Monocyte (primary cell): ENCODE results near the genes PLCL1 and SGO2.

GRCh38 chr2:197693330-197693709 is 11.8 kb upstream of the MARS2 start:
- PRO-cap, 2 experiments, result no peak in any of the 2 experiments

DNA sequence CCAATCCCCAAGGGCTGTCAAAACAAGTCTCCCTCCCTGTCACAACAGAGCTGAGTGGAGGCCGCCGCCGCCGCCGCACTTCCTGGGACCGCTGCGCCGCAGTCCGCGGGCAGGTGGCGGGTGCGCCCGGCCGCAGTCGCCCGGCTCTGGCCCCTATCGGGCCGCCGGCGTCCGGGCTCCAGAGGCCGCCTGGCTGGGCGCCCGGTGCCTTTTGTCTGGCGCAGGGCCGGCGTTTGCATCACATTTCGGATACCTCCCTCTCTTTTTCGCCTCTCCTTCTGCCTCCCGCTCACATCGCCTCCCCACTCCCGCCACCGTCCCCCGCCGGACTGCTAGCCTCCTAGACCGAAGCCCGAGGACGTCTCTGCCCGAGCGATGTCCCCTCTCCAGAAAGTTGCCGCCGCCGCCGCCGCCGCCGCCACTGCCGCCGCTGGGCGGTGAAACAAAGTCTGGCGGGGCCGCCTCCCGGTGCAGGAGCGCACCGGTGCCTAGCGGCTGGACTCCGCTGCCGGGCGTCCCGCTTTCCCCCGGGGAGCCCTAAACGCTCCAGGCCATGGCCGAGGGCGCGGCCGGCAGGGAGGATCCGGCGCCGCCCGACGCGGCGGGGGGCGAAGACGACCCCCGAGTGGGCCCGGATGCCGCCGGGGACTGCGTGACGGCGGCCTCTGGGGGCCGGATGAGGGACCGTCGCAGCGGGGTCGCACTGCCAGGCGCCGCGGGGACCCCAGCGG is at the start of gene PLCL1:
TSS of gene PLCL1 (plus strand) at position 47 of the 731 bp plus-strand sequence.
- PRO-cap, 2 experiments, result peak in 2 of 2 experiments; most common plus-strand start position 47 of the sequence (in 2)

DNA sequence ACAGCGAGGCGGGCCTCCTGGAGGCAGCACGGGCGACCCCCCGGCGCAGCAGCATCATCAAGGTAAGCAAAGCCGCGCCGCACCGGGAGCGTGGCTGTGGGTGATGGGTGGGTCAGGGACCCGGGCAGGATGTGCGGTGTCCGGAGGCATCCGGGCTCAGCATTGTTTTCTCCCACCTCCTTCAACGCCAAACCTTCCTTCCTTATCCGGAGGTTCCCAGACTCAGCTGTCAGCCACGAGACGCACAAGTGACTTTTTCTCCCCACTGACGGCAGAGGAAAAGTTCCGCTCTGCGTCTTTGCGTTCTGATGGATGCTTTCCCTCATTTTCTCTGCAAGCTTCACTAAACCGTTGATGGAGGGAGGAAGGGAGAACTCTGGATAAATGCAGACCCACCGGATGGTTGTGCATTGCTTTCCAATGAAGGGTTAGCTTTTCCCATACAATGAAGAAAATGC is 914 bp downstream of the PLCL1 start:
- PRO-cap, 2 experiments, result no peak in any of the 2 experiments

GRCh38 chr2:197847712-197848622 is 43.6 kb downstream of the PLCL1 start:
- PRO-cap, 2 experiments, result no peak in any of the 2 experiments

- PRO-cap, 2 experiments, result peak in 2 of 2 experiments; most common plus-strand start chr2:200526273 (in 2); most common minus-strand start chr2:200525992 (in 2)
These were observed at the start of gene SGO2 for GRCh38 chr2:200525707-200526990. Gene SGO2, plus strand, starts transcription at chr2:200526207.

GRCh38 chr2:200619165-200619736 is 33.4 kb downstream of the AOX1 start:
- PRO-cap, 2 experiments, result no peak in any of the 2 experiments

DNA sequence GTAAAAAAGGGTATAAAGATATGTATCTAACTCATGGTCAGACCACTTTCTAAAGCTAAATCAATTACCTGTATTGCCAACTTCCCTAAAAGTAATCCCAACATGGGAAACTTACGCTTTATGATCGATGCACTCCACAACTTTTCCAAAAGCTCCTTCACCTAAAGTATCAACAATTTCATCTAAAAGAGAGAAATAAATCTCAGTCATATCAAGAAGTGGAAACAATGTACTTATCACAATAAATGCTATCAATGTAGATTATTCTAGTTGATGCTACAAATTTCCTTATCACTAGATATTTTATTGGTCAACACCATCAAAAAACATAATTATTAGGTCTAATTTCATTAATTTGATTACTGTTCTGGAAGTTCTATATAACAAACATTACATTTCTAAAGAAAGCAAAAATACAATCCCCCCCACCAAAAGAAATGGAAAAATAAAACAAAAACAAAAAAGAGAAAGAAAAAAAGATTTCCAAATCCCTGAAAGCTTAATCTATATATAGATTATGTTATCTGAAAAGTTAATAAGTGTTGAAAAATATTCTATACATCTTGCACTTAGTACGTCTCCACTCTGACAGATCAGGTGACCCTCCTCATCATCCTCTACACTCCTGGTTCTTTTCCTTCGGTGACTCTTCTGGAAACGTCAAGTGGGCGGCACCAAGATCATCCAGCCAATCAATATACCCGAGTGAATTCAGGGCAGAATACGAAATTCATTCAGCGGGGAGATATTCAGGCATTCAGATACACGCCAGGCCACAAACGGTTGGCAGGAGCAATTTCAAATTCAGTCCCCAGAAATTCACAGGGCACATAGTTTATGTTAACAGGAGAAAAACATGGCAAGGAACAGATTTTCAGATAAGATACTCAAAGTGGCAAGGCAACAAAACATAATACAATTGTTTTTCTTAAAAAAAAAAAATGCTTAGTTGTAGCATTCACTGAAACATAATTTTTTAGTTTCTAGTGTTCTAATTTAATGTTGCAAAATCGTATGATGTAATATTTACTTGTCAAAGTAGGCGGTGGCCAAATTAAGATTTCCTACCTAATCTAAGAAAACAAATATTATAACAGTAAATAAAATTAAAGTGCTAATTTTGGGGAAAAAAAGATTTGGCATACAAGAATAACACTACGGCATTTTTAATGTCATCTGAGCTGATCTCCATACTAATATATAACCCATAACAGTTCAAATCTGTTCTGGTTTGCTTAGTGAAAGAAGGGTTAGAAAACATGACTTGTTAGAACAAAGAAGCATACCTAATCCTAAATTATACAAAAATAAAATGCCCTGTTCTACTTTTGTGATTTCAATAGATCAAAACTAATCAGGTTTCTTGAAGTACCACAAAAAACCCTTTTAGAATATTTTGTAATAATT is 4.4 kb downstream of the CLK1 start:
- PRO-cap, 2 experiments, result peak in 2 of 2 experiments; most common minus-strand start position 300 of the sequence (in 1)

DNA sequence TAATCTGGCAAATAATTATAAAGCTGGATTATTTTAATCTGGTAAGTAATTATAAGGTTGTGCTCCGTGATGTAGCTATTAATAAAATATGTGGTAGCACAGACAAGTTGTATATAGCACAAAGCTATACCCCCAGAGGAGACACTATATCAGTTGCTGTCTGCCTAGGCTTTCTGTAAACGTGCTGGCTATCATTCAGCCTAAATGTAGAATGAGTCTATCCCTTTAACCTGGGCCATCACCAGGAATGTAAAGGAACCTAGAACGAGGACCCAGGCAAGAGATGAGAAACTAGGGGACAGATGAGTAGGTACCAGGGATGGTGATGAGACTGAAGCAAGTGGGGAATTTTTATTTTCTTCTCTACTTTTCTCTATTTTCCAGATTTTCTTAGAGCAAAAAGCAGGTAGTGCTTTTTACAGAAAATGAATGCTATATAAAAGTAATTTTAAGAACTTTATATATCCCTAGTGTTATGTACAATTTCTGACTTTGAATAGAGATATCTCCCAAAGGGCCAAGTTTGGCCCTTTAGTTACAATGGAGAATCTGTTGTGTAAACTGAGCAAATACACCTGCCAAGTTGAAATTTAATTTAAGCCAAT is 5.3 kb downstream of the CFLAR start:
- PRO-cap, 2 experiments, result no peak in any of the 2 experiments

DNA sequence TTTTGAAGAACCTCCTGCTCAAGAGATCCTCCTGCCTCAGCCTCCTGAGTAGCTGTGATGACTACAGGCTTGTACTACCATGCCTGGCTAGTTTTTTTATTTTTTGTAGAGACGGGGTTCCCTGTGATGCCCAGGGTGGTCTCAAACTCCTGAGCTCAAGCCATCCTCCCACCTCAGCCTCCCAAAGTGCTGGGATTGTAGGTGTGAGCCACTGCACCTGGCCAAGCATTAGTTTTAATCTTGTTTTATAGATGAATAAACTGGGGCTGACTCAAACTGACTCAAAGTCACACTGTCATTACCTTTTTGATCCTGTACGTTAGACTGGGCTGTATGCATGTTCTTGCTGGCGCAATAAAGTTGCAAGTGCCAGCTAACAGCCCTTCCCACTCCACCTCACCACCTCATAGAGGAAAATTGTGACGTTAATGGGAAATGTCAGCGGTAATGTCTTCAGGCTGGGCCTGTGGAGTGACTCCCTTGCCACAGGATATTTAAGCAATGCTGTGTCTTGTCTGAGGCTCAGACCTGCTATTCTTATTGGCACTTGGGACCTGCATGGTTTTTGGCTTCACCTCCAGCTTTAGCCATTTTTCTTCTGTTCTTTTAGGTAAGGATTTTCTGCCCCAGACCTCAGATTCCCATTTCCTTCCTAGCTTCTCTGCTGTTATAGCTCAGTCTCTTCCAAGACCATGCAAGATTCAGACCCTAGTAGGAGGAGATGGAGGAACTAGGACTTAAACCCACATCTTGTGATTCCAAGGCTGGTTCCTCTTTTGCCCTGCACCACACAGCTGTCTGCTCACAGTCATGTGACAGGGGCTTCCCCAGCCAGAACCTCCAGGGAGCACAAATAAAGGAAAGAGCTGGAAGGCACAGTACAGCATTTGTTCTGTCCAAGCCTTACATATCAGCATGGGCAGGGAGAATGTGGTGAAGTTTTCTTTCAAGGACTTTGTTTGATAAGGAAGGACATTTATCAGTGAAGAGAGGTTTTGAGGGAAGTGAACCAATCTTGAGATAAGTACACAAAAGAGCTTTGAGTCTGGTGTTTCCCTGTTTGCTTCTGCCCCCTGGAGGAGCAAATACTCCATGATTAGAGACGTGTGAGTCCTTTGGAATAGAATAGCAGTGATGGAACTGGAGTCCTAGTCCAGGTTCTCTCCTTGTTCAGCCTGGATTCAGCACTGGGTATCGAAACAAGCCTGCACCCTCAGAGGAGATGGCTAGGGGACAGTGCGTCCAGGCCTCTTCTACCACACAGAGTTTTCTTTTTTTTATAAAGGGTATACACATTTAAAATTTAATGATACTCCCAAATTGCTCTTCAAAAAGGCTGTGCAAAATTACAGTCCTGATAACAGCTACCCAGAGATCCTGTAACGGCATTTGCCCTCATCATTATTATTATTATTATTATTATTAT is 25.0 kb upstream of the CASP10 start:
- PRO-cap, 2 experiments, result peak in 2 of 2 experiments; most common plus-strand start position 883 of the sequence (in 1); most common minus-strand start position 713 of the sequence (in 1)

- PRO-cap, 2 experiments, result no peak in any of the 2 experiments
These were observed 11.7 kb upstream of the CASP10 start for GRCh38 chr2:201170900-201171912.

GRCh38 chr2:201232140-201232576 is 28.2 kb upstream of the CASP8 start:
- PRO-cap, 2 experiments, result no peak in any of the 2 experiments

GRCh38 chr2:201252490-201252854 is 7.9 kb upstream of the CASP8 start:
- PRO-cap, 2 experiments, result no peak in any of the 2 experiments

DNA sequence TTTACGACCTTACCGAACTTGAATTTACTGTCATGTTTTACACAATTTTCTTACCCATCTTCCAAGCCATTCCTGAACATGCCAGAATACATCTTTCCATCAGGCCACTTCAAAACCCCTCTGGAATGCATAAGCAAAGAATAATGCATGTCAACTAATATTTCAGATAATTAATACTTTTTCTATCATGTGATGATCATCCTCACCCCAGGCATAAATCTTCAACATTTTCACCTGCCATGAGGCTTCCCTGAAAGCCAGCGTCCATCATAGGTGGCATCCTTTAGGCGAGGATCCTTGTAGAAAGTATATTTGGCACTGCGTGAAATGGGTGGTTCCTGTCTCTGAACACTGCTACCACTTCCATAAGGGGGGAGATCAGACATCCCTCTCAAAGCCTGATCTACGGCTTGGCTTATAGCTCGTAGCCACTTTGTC is 28.0 kb upstream of the MPP4 start:
- PRO-cap, 2 experiments, result no peak in any of the 2 experiments

GRCh38 chr2:201761240-201761813 is 19.4 kb downstream of the ALS2 start:
- PRO-cap, 2 experiments, result no peak in any of the 2 experiments

- PRO-cap, 2 experiments, result no peak in any of the 2 experiments
These were observed 62.2 kb upstream of the FZD7 start for GRCh38 chr2:201971466-201971917.

DNA sequence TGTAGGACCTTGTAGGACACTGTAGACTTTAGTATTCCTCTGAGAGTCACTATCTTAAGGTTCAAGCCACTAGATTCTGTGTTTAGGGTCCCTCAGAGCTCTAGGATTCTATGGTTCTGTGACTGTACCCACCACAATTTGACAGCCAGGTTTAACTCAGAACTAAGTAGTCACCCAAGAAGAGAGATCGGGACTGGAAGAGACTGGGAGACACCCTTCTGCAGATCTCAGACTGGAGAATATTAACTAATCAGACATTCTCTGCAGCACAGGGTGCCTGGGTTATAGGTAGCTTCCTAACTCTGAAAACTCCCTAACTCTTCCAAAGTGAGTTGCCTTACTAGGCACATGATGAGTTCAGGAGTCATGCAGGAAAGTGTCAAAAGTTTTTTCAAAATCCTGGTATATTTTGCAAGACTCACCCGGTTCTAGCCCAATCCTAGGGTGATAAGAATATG is 57.1 kb upstream of the FZD7 start:
- PRO-cap, 2 experiments, result no peak in any of the 2 experiments

GRCh38 chr2:202870663-202871190 is 839 bp downstream of the ICA1L start:
- PRO-cap, 2 experiments, result no peak in any of the 2 experiments

- PRO-cap, 2 experiments, result no peak in any of the 2 experiments
These were observed 53.6 kb downstream of the NBEAL1 start for GRCh38 chr2:203068281-203068669.

GRCh38 chr2:203135647-203136376 is 103.0 kb upstream of the CYP20A1 start:
- PRO-cap, 2 experiments, result no peak in any of the 2 experiments

GRCh38 chr2:203267673-203267893 is 28.8 kb downstream of the CYP20A1 start:
- PRO-cap, 2 experiments, result peak in 2 of 2 experiments; most common plus-strand start chr2:203267760 (in 2)